Airway epithelial cell (primary cell): ENCODE measurements around a stretch of chr16.

- RAMPAGE, long total RNA: no peak
Measured at GRCh38 chr16:69941331-69941842, 9.7 kb upstream of the CLEC18A start.

- RAMPAGE, long total RNA: no peak
Measured at GRCh38 chr16:70188490-70189017, 15.0 kb downstream of the CLEC18C start.

DNA sequence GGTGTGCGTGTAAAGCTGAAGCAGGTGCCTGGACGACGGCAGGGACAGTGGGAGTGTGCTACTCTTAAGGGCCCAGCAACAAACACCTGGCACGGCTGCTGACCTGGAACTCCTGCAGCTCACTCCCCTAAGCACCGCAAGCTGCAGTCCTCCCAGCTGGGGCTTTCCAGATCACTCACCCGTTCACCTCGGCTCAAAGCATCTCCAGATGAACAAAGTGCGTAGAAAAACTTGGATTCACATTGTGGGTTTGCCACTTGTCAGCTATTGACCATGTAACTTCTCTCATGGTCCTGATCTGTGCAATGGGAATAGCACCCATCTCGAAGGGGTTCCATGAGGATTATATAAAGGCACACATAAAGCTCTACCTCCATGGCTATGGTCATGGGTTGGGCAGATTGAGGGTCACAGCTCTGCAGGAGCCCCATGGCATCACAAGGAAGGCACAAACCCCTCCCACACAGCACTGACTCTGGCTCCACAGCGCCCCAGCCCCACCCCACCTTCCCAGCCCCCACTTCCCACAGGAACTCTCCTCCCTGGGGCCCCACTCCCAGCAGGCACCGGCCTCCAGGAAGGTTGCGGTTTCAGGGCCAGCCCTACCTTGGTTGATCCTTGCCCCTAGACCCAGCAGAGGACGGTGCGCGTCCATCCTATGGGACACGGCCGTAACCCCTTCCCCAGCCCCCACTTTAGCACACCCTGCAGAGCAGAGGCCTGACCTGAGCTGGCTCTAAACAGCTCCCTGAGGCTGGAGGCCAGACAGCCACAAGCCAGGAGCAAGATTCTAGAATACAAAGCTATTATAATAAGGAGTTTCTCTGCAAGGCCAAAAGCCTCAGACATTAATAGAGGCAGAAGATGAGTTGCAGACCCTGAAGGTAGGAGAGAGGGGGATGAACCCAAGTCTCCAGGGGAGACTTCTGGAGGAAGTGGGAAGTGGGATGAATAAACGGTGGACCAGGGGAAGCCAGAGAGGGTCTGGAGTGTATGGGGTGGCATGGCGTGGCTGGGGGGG, 21.8 kb downstream of the ST3GAL2 start:
- RAMPAGE, long total RNA: no peak

GRCh38 chr16:70571637-70572460, 48.2 kb downstream of the SF3B3 start:
- RAMPAGE, long total RNA: no peak

GRCh38 chr16:70746084-70746610, 54.8 kb downstream of the VAC14 start:
- RAMPAGE, long total RNA: no peak

DNA sequence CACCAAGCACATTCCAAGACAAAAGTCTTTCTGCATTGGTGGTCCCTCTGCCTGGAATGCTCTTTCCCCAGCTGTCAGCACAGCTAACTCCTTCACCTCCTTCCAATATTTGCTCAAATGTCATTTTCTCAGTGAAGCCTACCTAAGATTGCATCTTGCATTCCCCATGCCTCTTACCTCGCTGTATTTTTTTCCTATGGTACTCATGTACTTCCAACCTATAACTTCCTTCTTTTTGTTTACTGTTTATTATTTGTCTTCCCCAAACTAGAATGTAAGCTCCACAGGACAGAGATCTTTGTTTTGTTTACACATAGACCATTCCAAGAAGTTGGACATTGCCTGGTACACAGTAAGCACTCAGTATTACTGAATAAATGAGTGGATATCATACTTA, 1.0 kb downstream of the CMTR2 start:
- RAMPAGE, long total RNA: no peak

DNA sequence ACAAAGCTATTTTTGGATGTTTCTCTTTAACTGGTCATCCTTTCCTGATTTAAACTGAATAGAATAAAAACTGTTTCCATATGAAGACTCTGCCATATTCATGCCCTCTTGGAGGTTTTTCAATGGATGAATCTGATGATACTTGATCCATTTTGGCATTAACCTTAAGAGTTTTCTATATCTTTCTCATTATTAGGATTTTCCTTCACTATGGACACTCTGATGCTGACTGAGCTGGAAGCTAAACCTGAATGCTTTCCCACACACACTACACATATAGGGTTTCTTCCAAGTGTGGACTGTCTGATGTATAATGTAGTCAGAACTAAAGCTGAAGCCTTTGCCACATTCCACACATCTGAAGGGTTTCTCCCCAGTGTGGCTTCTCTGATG, 6.0 kb upstream of the TLE7 start:
- RAMPAGE, long total RNA: no peak

DNA sequence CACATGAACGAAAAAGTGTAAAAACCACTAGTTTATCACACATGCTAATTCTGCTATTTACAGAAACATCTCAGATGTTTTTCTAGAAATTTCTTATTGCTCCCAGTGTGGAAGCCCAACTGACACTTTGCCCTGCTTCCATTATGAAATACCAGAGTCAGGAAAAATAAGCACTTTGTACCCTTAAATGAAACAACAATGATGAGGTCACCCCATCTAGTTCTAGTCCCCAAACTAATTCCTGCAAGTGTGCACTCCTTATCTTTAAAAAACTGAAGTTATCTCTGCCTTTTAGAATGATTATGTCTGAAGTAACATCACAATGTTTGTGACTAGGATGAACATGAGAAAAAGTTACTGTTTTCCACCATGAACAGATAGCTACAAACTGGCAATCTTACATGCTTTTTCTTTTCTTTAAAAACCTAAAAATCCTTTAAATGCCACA, 18.6 kb downstream of the TAT start:
- RAMPAGE, long total RNA: no peak

- RAMPAGE, long total RNA: no peak
Measured at GRCh38 chr16:71584774-71585738, 8.2 kb upstream of the TAT start.

DNA sequence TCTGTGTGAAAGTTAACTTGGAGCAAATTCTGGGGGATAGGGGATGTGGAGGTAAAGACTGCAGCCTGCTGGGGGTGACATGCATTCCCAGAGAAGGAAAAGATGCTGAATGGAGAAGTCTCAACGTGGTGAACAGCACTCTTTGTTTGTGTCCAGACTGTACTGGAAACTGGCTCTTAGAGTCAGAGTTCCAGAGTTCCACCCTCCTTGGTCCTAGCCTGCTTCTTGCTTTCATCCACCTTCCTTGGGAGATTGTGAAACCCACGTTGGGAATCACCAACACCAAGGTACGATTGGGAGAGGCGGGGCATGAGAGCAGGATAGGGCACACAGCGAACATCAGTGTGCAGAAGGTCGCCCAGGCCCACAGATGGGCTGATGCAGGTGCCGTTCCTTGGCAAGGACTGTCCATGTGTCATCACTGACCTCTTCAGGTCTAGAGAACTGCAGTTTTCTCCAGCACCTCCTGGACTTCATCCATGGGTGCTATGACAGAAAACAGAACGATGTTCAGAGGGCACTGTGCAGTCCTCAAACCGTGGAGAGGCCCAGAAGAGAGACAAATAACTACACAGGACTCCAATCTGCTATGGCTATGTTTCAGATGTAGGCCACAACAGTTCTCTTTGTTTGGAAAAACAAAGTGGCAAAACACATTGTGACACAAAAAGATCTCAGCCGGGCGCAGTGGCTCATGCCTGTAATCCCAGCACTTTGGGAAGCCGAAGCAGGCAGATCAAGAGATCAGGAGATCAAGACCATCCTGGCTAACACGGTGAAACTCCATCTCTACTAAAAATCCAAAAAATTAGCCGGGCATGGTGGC, 23.9 kb upstream of the TAT start:
- RAMPAGE, long total RNA: no peak

DNA sequence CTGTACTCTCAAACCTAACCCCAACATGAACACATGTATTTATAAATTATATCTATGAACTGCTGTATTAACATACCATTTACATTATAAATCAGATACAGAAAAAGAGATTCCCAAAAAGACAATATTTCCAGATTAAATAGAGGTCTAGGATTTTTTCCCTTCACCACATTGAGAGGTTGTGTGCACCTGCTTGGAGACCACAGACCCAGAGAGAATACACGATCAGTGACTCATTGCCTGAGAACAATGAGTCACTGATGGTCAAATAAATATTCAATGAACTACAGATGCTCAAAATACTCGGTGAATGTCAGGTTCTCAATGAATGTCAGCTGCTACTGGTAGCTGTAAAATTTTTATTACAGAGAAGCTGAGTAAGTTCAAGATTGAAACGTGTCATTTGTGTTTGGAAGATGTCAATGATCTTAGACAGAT, 17.7 kb upstream of the MARVELD3 start:
- RAMPAGE, long total RNA: no peak

DNA sequence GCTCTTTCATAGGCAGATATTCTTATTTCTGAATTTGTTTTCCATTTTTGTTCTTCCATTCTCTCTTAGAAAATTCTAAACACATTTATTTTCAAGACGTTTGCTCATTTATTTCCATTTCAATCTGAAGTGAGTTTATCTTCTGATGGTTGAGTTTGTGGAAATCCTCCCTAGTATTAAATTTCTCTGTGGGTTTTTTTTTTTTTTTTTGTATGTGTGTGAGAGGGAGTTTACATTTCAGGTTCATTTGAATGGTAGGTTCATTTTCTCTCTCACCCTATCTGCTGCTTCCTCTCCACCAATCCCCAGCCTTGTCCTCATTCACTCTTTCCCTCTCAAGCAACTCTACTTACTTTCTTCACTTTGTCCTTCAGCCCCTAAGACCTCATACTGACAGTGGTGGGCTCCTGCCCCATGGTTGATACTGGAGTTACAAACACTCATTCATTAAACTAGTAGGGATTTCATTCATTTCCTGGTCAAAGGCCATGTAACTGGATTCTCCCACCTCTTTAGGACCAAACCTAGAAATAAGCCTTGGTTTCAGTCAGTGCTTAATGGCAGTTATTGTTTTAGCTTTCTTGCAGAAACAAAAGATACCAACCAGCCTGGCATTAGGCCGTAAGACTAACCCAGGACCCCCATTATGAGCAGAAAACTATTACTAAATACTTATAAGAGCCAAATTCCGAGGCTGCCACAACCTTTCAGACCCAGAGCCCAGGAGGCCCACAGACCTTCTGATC, 35.9 kb downstream of the PHLPP2 start:
- RAMPAGE, long total RNA: no peak

DNA sequence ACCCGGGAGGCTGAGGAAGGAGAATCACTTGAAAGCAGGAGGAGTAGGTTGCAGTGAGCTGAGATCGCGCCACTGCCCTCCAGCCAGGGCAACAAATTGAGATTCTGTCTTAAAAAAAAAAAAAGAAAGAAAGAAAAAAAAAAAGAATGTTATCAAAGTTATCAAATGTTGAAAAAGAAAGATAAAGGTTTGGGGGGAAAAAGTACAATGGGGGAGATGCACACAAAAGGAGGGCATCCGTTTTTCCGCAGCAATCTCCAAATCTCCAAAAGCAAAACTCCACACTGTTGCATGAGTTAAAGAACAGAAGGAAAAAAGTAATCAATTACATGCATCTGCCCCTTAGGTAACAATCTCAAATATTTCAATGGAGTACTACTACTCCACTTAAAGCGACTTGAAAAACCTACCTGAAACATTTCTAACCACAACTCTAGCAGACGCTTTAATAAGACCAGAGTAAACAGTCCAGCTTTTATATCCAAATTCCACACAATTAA, 30.0 kb downstream of the AP1G1 start:
- RAMPAGE, long total RNA: no peak

DNA sequence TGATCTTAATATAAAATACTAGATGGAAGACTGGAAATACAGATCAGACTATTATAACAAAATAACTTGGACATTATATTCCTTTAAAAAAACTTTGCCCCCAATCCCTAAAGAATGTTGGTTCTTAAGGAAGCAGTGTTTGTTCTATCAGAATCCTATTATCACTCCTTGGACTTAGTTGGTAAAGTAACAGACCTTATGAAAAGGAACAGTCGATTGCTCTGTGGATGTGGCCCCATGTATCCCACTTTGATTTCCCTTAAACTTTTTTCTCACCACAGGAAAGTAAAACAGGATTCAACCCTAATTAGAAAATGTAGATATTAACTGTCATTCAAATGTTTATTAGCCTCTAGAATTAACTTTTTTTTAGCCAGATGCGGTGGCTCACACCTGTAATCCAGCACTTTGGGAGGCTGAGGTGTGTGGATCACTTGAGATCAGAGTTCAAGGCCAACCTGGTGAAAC, 31.6 kb downstream of the IST1 start:
- RAMPAGE, long total RNA: no peak

GRCh38 chr16:72016190-72016794, 7.7 kb downstream of the DHODH start:
- RAMPAGE, long total RNA: no peak

- RAMPAGE, long total RNA: no peak
Measured at GRCh38 chr16:72099370-72100154, 5.9 kb downstream of the DHX38 start.

DNA sequence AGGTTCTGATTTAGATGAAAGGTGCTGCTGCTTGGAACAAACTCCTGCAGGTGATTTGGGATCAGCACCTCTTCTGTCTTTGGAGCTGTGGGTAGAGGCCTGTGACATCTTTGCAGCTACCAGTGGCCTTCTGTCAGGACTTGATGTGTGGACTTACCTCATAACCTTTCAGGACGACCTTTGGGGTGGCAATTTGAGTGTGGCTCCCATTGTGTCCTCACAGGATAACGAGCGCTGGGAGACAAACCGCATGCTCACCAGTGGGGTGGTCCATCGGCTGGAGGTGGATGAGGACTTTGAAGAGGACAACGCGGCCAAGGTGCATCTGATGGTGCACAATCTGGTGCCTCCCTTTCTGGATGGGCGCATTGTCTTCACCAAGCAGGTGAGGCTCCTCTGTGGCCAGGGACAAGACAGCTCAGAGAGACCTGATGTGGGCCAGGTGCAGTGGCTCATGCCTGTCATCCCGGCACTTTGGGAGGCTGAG, 6.6 kb downstream of the DHX38 start:
- RAMPAGE, long total RNA: no peak

- RAMPAGE, long total RNA: no peak
Measured at GRCh38 chr16:72203318-72204099, 31.6 kb upstream of the PMFBP1 start.

GRCh38 chr16:73037910-73038656, 9.8 kb downstream of the ZFHX3 start:
- RAMPAGE, long total RNA: no peak

DNA sequence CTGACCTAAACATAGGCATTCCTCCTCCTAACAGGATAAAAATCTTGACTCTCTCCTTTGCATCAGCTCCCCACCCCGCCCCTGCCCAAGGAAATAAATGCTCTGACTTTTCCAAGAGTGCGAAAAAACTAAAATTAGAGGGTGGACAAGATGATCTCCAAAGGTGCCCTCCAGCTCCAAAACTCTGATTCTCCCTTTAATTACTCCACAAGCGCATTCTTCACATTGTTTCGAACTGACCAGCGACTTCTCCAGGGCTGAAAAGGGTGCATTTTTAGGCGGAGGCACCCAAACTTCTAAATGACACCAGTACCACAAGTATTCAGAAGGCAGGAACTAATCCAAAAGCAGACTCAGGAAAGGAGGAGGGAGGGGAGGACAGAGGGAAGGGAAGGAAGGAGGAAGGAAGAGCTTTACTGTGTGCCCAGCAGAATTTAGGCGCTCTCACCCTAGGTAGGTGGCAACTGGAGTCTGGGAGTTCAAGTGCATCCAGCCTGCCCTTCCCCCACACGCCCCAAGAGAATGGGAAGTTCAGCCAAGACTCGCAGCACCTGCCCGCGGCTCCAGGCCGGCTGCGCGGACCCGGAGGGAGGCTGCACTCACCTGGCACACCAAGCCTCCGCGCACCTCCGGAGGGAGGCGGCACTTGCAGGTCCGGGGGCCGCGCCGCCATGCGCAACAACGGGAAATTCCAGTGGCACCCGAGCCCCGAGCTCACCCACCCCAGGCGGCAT, 612 bp downstream of the ZFHX3 start:
- RAMPAGE, long total RNA: no peak